ENCODE data around the genes RIMS1 and ELOVL4.

DNA sequence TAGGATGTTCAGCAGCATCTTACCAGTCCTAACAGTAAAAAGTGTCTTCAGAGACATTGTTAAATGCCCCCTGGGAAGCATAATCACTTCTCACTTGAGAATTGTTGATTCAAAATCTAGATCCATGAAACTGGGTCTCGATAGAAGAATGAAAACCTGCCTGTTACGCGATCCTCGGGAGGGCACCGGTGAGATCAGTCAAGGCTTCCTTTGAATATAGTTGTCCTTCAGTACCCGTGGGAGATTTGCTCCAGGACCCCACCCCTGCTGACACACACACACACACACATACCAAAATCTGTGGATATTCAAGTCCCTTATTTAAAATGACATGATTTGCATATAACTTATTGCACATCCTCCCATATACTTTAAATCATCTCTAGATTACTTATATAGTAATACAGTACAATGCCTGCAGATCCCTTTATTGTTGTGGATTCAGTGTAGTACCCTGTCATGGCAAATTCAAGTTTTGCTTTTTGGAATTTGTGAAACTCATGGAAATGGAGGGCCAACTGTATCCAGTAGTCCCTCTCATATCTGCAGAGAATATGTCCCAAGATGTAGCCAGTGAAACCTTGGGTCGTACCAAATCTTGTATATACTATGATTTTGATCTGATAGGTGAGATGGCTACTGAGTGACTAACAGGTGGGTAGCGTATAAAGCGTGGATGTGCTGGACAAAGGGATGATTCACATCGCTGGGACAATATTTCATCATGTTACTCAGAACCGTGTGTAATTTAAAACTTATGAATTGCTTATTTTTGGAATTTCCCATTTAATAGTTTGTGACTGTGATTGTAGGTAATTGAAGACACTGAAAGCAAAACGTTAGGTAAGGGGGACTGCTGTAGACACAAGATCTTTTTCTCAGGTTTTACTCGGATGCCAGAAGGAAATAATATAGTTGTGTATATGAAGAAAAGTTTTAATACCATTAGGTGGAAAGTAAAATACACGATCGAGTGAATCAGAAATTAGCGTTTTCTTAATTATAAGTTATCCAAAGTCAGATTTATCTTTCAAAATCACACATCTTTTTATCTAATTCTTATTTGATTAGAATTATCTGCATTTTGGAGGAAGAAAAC lies 144.0 kb downstream of the SMAP1 start:
- RRBS, 2 experiments, result no CpG with 5 or more reads among the region's 16 CpGs
CAGE:
- cytosol, long polyA minus RNA, result no peak
- cytosol, long polyA plus RNA, result no peak
- long polyA plus RNA, result no peak
- nucleus, long polyA minus RNA, result no peak
- nucleus, long polyA plus RNA, result no peak

DNA sequence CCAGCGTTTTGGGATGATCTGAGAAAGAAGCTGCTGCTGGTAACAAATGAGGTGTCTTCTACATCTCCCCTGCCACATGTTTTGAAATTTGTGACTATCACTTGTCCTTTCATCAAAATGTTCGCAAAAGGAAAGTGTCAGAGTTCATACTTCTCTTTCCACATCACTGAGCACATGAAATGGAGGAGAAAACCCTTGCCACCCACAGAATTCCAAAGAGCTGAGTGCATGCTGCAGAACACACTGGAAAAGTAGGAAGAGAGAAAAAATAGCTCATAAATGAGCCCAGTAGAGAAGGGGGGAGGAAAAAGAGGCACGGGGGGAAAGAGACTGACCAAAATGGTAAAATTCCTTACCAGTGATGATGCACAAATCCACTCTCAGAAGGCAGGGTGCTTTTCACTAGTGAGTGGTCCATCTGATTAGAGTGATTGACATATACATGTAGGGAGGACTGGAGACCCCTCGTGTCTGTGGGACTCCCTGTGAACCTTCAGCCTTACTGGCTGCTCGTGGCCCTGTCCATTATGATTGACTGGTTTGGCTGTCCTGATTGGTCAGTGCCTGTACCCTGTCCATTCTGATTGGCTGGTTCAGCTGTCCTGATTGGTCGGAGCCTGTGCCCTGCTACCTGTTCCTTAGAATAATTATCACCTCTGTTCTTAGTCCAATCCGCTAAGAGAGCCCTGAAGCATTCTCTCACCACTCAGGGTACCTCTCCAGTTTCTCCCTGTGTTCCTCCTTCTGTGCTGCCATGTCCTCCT lies 180.6 kb downstream of the OGFRL1 start:
- RRBS, 2 experiments, result no CpG with 5 or more reads among the region's 7 CpGs
CAGE:
- cytosol, long polyA minus RNA, result no peak
- cytosol, long polyA plus RNA, result no peak
- long polyA plus RNA, result no peak
- nucleus, long polyA minus RNA, result no peak
- nucleus, long polyA plus RNA, result no peak

GRCh38 chr6:71478475-71479513 lies 190.2 kb downstream of the OGFRL1 start:
- RRBS, 2 experiments, result no CpG with 5 or more reads among the region's 3 CpGs
CAGE:
- cytosol, long polyA minus RNA, result no peak
- cytosol, long polyA plus RNA, result no peak
- long polyA plus RNA, result no peak
- nucleus, long polyA minus RNA, result no peak
- nucleus, long polyA plus RNA, result no peak

DNA sequence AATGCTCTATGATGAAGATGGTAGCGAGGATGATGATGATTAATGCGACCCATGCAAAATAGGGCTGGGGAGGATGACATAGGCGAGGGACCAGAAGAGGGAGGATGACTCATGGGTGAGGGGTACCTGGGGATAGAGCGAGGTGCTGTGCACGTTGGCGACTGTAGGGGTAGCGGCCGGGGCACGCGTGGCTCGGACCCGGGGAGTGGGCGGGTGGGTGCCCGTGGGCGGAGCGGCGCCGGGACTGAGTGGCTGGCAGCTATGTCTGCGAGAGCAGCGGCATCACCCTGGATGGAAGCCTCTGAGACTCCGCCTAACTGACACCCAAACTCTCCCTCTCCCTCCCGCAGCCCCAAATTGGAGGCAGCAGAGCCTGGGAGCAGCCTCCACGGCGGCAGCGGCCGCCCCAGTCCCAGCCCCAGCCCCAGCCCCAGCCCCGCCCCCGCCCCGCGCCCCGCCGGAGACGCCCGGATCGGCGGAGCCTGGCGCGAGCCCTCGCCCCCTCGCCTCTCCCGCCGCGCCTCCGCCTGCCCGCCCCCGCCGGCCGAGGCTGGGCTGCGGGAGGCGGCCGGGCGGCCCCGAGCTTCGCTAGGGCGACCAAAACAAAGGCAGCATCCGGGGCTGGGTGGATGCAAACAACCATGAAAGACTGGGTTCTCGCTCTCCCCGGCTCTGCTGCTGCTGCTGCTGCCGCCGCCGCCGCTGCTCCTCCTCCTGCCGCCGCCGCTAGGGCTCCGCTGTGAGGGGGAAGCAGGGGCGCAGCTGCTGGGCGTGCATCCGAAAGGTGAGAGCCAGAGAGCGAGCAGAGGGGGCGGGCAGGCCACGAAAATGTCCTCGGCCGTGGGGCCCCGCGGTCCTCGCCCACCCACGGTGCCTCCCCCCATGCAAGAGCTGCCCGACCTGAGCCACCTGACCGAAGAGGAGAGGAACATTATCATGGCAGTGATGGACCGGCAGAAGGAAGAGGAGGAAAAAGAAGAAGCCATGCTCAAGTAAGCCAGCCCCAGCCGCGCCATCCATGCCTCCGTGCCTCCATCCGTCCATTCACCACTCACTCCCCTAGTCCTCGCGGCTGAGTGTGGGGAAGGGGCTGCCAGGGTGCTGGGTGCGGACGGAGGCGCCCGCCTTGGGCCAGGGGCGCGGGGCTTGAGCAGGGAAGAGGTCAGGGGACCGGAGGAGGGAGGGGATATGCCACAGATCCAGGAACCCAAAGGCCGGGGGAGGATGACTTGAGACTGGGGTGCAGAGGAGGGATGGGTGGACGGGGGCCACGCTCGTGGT lies at the start of gene RIMS1:
Gene RIMS1 (plus strand): TSS at position 355 of the 1,281 bp plus-strand sequence.
- RRBS, 2 experiments, result 3% methylated on average over 26 of the region's 98 CpGs
CAGE:
- cytosol, long polyA minus RNA, result no peak
- cytosol, long polyA plus RNA, result no peak
- long polyA plus RNA, result no peak
- nucleus, long polyA minus RNA, result no peak
- nucleus, long polyA plus RNA, result no peak

DNA sequence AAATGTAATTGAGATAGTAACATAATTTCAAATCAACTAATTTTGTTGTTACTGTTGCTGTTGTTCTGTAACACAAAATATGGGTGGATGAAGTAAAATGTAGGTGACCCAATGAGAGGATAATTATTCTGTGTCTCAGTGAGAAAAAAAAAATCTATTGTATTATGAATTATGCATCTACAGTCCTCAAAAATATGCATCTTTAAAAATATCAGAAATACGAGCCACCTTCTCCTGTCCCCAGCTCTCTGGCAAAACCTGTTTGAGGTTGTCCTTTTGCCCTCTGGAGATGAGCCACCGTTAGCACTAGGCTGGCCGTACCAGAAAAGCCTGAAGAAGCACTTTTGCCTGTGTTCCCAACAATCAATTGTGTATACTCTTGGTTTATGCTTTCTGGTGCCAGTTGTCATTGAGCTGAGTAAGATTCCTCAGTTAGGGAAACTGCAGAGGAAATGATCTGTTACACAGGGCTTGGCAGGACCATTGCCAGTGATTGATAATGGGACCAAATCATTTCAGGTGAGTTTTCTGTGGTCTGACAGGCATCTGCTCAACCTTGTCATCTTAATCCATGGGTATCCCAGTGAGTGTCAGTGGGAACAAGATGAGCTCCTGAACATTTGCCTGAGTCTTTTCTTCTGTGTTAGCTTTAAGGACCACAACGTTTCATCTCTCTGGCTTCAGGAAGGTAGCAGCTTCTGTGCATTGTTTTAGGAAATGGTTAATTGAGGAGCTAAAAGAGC lies 329.9 kb downstream of the RIMS1 start:
- RRBS, 2 experiments, result no CpG with 5 or more reads among the region's 4 CpGs
CAGE:
- cytosol, long polyA minus RNA, result no peak
- cytosol, long polyA plus RNA, result no peak
- long polyA plus RNA, result no peak
- nucleus, long polyA minus RNA, result no peak
- nucleus, long polyA plus RNA, result no peak

DNA sequence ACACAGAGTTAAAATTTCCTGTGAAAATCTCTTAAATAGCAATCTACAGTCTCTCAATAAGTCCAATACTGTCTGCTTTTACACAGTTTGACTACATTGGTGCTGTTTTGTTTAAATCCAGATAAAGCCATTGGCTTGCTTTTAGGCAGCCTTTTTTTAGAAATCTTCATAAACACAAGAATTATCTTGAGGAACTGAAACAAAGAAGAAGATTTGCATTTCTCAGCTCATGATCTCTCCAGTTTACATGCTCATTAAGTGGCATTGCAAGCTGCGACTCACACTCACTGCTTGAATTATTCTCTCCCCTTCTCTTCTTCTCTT lies 239.1 kb upstream of the KCNQ5 start:
- RRBS, 2 experiments, result no CpG with 5 or more reads among the region's 1 CpG
CAGE:
- cytosol, long polyA minus RNA, result no peak
- cytosol, long polyA plus RNA, result no peak
- long polyA plus RNA, result no peak
- nucleus, long polyA minus RNA, result no peak
- nucleus, long polyA plus RNA, result no peak

DNA sequence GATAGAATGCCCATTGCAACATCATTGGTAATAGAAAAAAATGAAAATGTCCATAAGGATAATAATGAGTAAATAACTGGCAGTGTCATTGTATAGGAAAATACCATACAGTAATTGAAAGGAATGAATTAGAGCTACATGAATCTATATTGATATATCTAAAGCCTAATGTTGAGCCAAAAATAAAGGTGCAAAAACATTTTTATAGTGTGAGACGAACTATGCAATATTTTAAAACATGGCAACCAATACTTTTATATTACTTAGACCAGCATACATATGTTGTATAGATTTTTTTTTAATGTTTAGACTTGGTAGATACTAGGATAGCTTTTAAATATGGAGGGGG lies 26.4 kb downstream of the KCNQ5 start:
- RRBS, 2 experiments, result no CpG with 5 or more reads among the region's 1 CpG
CAGE:
- cytosol, long polyA minus RNA, result no peak
- cytosol, long polyA plus RNA, result no peak
- long polyA plus RNA, result no peak
- nucleus, long polyA minus RNA, result no peak
- nucleus, long polyA plus RNA, result no peak

- RRBS, 2 experiments, result no CpG with 5 or more reads among the region's 4 CpGs
CAGE:
- cytosol, long polyA minus RNA, result no peak
- cytosol, long polyA plus RNA, result no peak
- long polyA plus RNA, result no peak
- nucleus, long polyA minus RNA, result no peak
- nucleus, long polyA plus RNA, result no peak
Observed at GRCh38 chr6:72732227-72733319, 110.7 kb downstream of the KCNQ5 start.

DNA sequence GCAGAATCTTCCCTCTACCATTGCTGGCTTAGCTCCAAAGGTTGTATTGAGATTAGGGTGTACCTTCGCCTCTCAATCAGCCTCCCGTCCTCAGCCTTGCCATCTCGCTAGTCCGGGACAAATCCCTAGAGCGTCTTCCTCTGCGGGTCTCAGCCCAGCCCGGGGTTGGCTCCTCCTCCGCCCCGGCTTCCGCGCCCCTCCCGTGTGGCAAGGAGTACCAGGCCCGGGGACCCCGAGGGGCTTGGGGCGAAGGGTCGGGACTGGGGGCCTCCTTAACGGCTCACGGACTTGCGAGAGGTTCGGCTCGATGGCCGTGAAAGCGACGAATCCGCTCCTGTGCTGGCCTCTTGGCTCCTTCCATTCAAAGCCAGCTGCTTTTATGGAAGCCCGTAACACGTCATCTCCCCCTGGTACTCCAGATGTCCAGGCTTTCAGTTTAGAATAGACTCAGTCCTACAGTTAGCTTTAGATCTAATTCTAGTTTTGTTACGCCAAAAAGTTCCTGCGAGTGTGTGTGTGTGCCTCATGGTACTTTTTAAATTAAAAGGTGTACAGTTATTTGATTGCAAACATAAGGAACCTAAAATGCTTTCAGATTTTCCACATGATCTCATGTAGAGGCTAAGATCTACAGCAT lies 730 bp upstream of the EEF1A1 start:
- RRBS, 2 experiments, result 1% methylated on average over 7 of the region's 29 CpGs; no CpG with 5 or more reads in 1 of the 2 experiments
CAGE:
- cytosol, long polyA minus RNA, result no peak
- cytosol, long polyA plus RNA, result no peak
- long polyA plus RNA, result no peak
- nucleus, long polyA minus RNA, result no peak
- nucleus, long polyA plus RNA, result no peak

DNA sequence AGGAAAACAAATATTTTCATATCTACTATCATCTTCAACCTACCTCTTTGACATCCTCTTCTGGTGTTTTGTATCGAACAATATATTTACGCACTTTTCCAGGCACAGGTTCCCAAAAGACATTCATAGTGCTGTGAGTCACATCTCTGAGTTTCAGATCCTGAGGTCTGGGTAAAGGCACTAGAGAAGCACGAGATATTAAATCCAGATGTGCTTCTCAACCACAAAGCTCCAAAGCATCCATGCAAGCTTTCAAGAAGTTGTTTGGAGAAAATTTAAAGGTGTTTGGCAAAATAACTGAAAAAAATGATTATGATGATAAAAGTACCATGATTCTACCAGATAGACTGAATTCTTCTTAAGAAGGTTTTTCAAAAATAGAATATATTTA lies 62.6 kb downstream of the COL12A1 start:
- RRBS, 2 experiments, result no CpG with 5 or more reads among the region's 3 CpGs
CAGE:
- cytosol, long polyA minus RNA, result no peak
- cytosol, long polyA plus RNA, result no peak
- long polyA plus RNA, result no peak
- nucleus, long polyA minus RNA, result no peak
- nucleus, long polyA plus RNA, result no peak

GRCh38 chr6:75202068-75202527 lies 3.8 kb downstream of the COL12A1 start:
- RRBS, 2 experiments, result no CpG with 5 or more reads among the region's 32 CpGs
CAGE:
- cytosol, long polyA minus RNA, result no peak
- cytosol, long polyA plus RNA, result no peak
- long polyA plus RNA, result no peak
- nucleus, long polyA minus RNA, result no peak
- nucleus, long polyA plus RNA, result no peak

DNA sequence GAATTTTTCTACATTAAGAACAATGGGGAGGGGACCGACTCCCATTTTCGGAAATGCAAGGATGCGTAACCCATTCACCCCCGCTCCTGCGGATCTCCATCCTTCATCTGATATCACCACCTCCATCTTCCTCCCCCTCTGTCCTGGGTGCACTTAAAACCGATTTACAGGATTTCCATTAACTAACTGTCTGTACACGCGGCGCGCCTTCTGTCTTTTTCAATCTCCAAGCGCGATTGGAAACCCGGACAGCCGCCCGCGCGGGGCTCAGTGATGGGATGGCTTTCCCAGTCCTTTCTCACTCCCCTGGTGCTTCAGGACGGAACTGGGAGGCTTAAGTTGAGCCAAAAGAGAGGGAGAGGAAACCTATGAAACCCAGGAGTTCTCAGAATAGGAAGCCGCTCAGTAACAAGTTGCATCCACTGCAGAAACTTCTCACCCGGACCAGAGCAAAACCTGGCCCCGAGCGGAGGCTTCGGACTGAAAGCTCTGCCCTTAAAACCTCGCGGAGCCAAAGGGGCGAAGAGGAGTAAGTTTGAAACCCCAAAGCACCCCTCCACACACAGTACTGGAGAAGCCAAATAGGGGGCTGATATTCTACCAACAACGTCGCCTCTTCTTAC lies 667 bp upstream of the COL12A1 start:
- RRBS, 2 experiments, result no CpG with 5 or more reads among the region's 28 CpGs
CAGE:
- cytosol, long polyA minus RNA, result no peak
- cytosol, long polyA plus RNA, result no peak
- long polyA plus RNA, result no peak
- nucleus, long polyA minus RNA, result no peak
- nucleus, long polyA plus RNA, result no peak

- RRBS, 2 experiments, result no CpG with 5 or more reads among the region's 4 CpGs
CAGE:
- cytosol, long polyA minus RNA, result no peak
- cytosol, long polyA plus RNA, result no peak
- long polyA plus RNA, result no peak
- nucleus, long polyA minus RNA, result no peak
- nucleus, long polyA plus RNA, result no peak
Observed at GRCh38 chr6:75278372-75278891, 6.2 kb downstream of the TMEM30A start.

DNA sequence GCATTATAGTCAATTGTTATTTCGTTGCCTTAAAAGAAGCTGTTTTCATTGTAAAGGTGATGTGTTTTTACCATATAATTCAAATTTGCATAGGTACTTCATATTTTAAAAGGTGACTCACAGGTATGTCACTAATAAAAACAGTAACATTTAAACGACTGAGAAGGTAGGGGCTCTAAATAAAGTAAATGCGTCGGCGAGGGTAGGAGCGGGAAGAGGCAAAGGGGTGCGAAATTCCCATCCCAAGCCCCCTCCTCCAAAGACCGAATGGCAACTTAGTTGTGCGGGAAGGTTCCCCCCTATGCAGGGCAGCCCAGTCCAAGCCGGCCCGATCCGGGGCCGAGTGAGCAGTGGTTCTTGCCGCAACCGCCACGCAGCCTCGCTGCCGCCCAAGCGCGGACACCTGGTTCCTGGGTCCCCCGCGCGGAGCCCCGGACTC lies 623 bp upstream of the MYO6 start:
- RRBS, 2 experiments, result under 1 to 1% methylated on average over 8 of the region's 24 CpGs
CAGE:
- cytosol, long polyA minus RNA, result no peak
- cytosol, long polyA plus RNA, result no peak
- long polyA plus RNA, result no peak
- nucleus, long polyA minus RNA, result no peak
- nucleus, long polyA plus RNA, result no peak

- RRBS, 2 experiments, result no CpG with 5 or more reads among the region's 2 CpGs
CAGE:
- cytosol, long polyA minus RNA, result no peak
- cytosol, long polyA plus RNA, result no peak
- long polyA plus RNA, result no peak
- nucleus, long polyA minus RNA, result no peak
- nucleus, long polyA plus RNA, result no peak
Observed at GRCh38 chr6:75830268-75830669, 81.2 kb downstream of the MYO6 start.

DNA sequence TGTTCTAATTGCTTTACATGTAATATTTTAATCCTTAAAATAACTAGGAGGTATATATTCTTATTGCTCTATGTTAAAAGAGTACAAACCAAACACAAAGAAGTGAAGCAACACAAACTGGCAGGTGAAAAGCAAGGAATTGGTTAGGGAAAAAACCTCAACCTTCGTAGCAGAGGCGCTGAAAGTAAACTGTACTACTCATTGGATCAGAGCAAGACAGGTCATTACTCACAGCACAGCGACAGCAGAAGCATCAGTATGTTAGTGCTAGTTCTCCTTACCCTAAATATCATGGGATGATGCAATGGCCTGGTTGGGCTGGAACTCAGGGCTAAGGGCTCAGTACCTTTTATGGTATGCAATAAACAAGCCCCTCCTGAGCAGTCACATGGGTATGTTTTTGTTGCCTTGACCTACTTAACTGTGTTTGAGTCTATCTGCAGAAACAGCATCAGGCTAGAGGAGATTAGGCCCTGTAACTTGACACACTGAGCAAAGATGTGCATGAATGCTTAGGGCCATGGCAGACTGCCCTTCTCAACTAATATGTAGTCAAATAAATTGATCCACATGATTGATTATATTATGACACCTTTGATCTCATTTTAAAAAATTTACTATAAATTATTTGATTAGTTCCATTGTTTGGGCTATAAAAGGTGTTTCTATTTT lies 369.4 kb upstream of the IMPG1 start:
- RRBS, 2 experiments, result no CpG with 5 or more reads among the region's 3 CpGs
CAGE:
- cytosol, long polyA minus RNA, result no peak
- cytosol, long polyA plus RNA, result no peak
- long polyA plus RNA, result no peak
- nucleus, long polyA minus RNA, result no peak
- nucleus, long polyA plus RNA, result no peak

DNA sequence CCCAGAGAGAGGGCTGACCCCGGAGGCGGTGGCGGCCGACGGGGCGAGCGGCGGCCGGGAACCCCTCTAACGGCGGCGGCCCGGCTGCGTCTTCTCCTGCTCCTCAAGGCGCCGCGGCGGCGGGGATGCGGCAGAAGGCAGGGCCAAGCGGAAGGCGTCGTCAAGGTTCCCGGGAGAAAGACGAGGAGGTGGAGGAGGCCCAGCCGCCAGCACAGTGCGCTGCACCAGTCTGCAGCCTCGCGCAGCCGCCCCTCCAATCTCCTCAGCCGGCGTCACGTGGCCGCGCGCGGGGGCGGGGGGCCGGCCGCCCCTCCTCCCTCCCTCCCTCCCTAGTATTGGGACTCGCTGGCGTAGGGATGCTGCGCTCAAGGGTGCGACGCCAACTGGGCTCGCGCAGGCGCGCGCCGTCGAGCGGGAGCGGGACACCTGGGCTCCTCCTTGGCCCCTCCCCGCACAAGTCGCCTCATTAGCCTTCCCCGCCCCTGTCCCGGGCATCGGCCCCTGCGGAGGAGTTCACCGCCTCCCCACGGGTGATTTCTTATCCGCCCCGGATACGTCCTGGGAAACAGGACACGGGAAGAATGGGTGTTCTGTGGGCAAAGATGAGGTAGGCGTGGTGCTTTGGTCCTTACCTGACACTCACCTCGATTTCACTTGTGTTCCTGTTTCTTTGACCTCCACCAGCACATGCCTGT lies at the start of gene ELOVL4:
Gene ELOVL4 (minus strand): TSS at position 233 of the 695 bp plus-strand sequence.
- RRBS, 2 experiments, result 7% methylated on average over 31 of the region's 68 CpGs
CAGE:
- cytosol, long polyA minus RNA, result no peak
- cytosol, long polyA plus RNA, result no peak
- long polyA plus RNA, result no peak
- nucleus, long polyA minus RNA, result no peak
- nucleus, long polyA plus RNA, result no peak

DNA sequence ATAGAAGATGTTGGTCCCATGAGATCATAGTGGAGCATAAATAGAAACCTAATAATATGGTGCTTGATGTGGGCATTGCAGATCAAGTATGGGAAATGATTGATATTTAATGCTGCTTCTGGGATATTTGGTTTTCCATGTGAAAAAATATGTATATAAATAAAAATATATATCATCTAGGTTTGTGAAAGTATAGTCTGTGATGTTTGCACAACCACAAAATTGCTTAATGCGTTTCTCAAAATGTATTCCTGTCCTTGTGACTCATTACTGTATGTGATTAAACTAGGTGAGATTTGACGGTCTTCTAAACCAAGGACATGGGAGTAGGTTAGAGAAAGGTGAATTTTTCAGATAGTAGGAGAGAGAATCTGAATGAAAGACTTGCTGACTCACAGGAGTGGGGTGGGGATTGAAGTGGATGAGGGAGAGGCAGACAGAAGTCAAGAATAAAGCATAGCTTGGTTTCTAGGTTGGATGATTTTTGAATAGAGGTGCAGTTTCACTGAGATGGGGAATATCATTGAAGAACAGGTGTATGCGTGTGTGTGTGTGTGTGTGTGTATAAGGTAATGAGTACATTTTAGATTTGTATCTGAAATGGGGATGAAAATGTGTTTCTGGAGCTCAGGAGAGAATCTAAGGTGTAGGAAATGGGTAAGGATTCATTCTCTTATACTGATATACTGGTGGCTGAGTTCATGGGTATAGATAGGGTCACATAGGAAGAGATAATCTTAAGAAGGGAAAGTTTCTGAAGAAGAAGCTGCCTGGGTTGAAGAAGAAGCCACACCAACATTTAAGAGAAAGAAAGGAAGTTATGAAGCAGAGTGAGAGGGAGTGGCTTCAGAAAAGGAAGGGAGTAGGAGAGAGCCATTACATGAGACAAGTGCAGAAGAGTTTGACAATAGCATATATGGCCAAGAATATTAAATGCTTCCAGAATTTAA lies 174.3 kb downstream of the BCKDHB start:
- RRBS, 2 experiments, result no CpG with 5 or more reads among the region's 3 CpGs
CAGE:
- cytosol, long polyA minus RNA, result no peak
- cytosol, long polyA plus RNA, result no peak
- long polyA plus RNA, result no peak
- nucleus, long polyA minus RNA, result no peak
- nucleus, long polyA plus RNA, result no peak

- RRBS, 2 experiments, result no CpG with 5 or more reads among the region's 6 CpGs
CAGE:
- cytosol, long polyA minus RNA, result no peak
- cytosol, long polyA plus RNA, result no peak
- long polyA plus RNA, result no peak
- nucleus, long polyA minus RNA, result no peak
- nucleus, long polyA plus RNA, result no peak
Observed at GRCh38 chr6:80390630-80391200, 284.2 kb downstream of the BCKDHB start.

DNA sequence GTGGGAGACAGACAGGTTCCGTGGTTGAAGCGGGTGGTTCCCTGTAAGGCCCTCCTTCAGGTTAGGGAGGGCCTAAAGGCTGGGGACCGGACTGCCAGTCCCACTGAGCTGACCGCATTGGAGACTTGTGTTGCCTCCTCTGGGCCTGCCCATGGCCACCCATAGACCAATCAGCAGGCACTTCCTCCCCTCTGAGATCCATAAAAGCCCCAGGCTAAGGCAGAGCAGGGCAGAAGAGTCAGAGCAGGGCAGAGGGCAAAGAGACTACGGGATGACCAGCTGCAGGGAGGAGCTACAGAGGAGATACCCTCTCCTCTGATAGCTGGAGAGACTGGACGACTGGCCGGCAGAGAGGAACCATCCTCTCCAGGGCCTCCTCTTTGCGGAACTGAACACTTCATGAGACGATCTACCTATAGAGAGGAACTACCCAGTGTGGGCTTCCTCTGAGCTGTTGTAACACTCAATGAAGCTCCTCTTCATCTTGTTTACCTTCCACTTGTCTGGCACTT lies 537.3 kb downstream of the TENT5A start:
- RRBS, 2 experiments, result no CpG with 5 or more reads among the region's 9 CpGs
CAGE:
- cytosol, long polyA minus RNA, result no peak
- cytosol, long polyA plus RNA, result no peak
- long polyA plus RNA, result no peak
- nucleus, long polyA minus RNA, result no peak
- nucleus, long polyA plus RNA, result no peak

Measured in HepG2 (cell line).